Bronchus fibroblast of lung (primary cell): ENCODE measurements around a stretch of chr7.

DNA sequence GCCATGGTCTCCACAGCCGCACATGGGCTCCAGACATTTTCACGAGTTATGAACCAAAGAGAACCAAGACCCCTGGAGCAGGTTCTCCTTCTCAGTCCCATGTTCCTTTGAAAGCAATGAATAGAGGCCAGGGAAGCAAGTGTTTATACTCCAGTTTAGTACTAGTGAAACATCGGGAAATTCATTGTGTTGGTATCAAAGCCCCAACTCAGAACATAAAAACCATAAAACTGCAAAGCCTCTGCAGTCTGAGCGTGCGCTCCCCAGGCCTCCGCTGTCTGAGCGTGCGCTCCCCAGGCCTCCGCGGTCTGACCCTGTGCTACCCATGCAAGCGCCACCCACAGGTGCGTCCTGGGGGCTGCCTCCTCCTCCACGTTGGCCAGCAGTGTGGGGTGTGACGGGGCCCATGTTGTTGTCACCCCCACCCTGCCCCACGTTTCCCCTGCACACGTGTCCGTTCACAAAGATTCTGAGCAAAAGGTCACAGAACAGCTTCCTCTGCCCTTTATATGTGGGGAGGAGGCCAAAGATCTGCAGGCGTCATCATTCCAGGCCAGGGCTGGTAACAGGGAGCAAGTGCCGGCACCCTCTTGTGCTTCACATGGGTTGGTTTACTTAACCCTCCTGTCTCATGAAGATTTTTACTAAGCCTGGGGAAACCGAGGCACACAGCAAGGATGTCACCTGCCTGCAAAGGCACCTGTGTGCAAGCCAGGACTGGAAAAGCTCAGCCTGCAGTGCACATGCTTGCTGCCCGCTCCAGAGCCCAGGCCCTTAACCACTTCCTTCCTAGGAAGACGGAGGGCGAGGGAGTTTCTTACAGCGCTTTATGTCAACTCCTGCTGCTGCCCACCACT, 4.6 kb downstream of the GPR146 start:
- RAMPAGE, long total RNA, result no peak

- RAMPAGE, long total RNA, result no peak
Observed at GRCh38 chr7:1051171-1051830, 7.0 kb downstream of the GPR146 start.

DNA sequence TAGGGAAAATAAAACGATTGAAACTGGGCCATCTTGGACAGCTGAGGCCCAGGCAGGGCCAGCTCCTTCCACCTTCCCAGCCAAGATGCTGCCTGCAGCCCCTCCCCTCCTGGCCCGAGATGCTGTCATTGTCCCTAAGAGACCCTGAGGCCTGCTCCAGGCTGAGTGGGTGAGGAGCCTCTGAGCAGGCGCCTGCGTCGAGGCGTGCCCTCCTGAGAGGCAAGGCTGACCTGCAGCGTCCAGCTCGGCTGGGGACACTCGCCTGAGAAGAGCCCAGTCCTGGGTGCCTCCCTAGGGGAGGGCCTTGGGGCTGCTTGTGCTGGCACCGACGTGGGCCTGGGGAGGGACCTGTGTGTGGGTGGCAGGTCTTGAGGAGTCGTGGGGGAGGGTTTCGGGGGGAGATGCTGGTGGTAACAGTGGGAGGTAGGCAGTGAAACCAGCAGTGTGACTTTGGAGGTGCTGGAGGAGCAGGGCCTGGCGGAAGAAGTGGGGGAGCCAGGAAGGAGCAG, 7.8 kb downstream of the GPR146 start:
- RAMPAGE, long total RNA, result no peak

GRCh38 chr7:1447446-1448494, 11.5 kb downstream of the MICALL2 start:
- RAMPAGE, long total RNA, result no peak

DNA sequence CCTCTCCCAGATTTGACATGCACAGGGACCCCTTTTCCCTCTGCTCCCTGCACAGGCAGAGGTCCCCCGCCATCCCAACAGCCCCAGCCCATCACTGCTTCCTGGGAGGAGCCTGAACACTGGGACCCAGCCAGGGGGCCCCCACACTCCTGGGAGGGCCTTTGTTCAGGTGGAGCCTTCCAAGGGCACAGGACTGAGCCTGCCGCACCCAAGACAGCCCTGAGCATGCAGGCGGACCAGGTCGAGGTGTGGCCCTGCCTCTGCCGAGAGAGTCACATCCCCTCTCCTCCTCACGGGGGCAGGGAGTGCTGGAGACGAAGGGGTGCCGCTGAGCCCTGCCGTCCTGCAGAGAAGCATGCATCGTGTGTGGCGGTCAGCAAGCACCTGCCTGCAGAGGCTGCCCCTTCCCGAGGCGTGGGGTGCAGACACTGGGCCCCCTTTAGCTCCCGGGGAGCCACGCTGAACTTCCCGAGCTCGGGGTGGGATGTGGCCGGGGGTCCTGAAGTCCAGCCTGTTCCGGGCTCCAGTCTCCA, 7.3 kb upstream of the MAFK start:
- RAMPAGE, long total RNA, result no peak

GRCh38 chr7:1533031-1533600, 2.6 kb downstream of the MAFK start:
- RAMPAGE, long total RNA, result no peak

GRCh38 chr7:1545415-1546275, 10.4 kb downstream of the TMEM184A start:
- RAMPAGE, long total RNA, result no peak

DNA sequence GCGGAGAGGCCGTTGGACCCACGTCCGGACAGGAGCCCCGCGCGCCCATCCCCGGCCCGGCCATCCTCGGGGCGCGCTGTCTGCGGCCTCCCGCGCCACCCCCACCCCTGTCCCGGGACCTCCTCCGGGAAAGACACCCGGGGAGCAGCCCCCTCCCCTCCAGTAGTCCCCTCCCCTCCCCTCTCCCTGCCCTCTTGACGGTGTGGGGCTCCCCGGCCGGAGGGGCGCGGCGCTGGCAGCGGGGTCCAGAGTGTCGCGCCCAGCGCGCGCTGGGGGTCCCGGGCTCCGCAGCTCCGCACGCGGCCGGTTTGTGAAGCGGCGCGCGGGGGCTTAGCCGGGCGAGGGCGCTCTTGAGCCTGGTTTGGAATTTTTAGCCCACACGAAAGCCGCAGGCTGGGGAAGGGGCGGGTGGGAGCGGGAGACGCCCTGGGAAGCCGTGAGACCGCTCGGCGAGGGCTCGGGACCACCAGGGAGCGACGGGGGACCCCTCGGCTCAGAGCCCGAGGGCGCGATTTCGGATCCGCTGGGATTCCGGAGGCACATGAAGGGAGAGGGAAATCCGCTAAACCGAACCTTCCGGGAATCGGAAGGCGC, 5.5 kb upstream of the ELFN1 start:
- RAMPAGE, long total RNA, result no peak

DNA sequence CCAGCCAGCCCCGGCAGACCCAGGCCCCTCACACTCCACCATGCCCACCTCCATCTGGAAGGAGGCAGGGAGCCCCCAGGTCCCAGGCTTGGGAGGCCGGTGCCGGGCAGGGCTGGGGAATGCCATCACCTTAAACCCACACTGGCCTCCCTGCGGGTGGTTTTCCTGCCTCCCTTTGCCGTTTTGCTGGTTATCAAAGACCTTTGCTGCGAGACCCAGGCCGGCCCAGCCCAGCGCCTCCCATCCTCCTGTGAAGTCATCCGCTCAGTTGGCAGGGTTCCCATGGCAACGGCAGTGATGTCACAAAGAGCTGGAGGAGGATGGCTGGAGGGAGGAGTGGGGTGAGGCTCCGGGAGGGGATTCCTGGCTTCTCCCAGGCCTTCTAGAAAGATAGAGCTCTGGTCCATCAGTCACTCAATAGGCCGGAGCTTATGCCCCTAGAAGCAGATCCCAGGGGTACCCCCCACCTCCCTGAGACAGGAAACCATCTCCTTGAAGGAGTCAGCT, 24.1 kb downstream of the ELFN1 start:
- RAMPAGE, long total RNA, result no peak

GRCh38 chr7:1851411-1852173, 181.5 kb downstream of the ELFN1 start:
- RAMPAGE, long total RNA, result no peak

GRCh38 chr7:1920242-1920698, 250.2 kb downstream of the ELFN1 start:
- RAMPAGE, long total RNA, result no peak

GRCh38 chr7:1924136-1924484, 254.0 kb downstream of the ELFN1 start:
- RAMPAGE, long total RNA, result no peak

DNA sequence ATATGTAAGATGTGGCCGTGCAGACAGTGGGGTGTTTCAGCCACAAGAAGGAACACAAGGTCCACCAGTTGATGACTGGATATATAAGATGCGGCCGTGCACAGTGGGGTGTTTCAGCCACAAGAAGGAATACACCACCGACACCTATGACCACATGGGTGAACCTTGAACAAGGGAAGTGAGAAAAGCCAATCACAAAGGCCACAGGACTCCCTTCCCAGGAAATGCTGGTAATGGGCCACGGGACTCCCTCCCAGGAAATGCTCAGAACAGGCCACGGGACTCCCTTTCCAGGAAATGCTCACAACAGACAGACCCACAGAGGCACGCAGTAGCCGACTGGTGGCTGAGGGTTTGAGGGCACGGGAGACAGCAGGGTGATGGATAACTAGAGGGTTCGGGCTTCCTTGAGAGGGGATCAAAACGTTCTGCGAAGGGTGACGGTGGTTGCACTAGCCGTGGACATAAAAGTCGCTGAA, 273.8 kb downstream of the ELFN1 start:
- RAMPAGE, long total RNA, result no peak

GRCh38 chr7:2115487-2115980, 117.2 kb downstream of the MAD1L1 start:
- RAMPAGE, long total RNA, result no peak

DNA sequence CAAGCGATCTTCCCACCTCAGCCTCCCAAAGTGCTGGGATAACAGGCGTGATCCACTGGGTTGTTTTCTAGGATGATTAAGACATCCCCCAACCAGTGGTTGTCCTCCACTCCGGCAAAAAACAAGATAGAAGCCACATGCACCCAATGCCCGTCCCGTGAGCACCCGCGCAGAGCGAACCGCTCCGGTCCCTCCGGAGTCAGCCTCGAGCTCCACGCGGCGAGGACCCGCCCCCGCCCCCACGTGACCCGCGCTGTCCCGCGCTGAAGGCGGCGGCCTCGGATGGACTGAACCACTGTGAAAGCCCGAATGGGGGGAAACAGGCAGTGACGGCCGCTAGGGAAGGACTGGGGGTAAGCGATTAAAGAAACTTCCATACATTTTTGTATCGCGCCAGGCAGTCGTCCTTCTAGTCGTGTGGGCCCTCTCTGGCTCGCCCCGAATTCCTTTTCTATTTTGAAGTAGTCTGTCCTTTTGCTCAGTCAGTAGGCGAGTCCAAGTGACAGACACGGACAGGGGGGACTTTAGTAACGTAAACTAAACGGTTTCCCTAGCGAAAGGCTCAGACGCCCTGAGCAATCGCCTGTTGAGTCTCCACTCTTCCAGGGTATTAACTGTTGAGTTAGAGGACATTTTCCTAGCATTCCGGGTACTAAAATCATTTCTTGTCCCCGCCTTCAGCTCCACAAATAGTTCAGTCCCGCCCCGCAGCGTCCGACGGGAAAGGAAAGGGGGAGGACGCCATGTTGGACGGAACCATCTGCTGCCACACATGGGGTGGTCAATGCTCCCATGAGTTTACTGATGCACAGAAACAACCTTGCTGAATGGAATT, 567 bp upstream of the EIF3B start:
- RAMPAGE, long total RNA, result no peak

DNA sequence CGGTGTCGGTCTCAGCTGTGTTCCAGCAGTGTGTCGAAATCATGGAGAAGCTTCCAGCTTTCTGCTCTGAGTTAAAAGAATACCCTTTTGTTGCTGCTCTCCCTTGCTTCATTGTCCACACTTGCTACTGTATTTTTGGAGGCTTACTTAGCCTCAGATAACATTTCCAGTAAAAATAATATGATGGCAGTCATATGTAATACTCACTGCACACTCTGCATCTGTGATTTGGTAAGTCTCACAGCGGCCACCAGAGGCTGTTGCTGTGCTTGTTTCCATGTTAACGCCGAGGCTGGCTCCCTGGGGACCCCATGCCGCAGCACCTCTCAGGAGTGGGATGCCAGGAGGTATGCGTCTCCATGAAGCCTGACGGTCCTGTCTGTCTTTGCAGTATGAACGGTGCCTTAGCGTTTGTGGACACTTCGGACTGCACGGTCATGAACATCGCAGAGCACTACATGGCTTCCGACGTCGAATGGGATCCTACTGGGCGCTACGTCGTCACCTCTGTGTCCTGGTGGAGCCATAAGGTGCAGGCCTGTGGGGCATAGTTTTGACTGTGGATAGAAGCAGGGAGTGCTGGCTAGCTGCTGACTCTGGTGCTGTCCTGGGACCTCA, 20.5 kb downstream of the EIF3B start:
- RAMPAGE, long total RNA, result no peak

DNA sequence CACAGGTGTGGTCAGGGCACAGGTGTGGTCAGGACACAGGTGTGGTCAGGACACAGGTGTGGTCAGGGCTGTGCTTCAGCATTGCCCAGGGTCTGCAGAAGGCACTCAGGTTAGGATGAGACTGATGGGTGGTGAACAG, 17.7 kb upstream of the GRIFIN start:
- RAMPAGE, long total RNA, result no peak

GRCh38 chr7:2511187-2511967, 8.2 kb upstream of the LFNG start:
- RAMPAGE, long total RNA, result no peak

DNA sequence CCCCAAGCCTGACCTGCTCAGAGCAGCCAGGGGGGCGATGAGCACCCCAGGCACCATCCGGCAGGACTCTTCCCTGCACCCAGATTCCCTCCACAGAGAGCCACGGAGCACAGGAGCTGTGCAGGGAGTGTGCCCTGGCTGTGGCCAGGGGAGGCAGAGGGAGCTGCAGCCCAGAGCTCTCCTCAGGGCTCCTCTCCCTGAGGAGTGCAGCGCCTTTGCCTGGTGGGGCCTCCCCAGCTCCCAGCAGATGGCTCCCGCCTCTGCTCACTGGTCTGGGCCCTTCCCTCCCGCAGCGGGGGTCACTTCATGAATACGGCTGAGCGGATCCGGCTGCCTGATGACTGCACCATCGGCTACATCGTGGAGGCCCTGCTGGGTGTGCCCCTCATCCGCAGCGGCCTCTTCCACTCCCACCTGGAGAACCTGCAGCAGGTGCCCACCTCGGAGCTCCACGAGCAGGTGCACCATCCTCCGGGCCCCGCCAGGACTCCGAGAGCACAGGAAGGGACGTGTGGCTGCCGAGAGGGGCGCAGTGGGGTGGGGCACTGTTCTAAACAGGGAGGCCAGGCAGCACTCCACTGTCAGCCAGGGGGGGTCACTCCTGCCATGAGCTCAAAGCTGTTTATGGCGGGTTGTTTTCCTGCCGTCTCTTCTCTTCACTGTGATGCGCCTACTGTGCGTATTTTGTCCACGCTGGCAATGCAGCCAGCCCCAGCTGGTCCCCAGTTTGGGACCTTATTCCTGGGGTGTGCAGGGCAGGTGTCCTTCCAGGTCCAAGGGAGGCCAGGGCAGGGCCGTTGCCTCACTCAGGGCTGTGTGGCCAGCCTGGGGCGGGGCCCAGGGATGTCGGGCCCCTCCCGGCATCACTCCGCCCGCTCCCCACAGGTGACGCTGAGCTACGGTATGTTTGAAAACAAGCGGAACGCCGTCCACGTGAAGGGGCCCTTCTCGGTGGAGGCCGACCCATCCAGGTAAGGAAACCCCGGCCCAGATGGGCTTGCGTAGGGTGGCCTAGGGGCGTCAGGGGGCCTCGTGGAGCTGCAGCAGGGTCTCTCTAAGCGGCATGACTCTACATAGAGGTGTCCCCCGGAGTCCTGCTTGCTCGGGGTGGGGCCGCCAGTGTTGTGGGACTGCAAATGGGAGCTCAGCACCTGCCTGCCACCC, 6.8 kb downstream of the LFNG start:
- RAMPAGE, long total RNA, result no peak

DNA sequence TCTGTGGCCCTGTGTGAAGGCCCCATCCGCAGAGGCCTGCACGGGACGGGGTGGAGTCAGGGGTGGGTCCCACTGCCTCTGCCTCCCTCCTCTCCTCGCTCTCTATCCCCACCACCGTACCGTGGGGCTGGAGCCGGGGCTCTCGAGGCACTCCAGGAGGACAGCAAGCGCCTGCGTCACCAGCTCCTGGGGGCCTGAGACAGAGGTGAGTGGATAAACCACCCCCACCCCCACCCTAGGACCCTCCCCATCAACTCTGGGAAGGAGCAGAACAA, 14.5 kb downstream of the BRAT1 start:
- RAMPAGE, long total RNA, result no peak